Heart right ventricle (tissue), 2 donors: Measurements from ENCODE around the genes OR13C3 and ABCA1.

DNA sequence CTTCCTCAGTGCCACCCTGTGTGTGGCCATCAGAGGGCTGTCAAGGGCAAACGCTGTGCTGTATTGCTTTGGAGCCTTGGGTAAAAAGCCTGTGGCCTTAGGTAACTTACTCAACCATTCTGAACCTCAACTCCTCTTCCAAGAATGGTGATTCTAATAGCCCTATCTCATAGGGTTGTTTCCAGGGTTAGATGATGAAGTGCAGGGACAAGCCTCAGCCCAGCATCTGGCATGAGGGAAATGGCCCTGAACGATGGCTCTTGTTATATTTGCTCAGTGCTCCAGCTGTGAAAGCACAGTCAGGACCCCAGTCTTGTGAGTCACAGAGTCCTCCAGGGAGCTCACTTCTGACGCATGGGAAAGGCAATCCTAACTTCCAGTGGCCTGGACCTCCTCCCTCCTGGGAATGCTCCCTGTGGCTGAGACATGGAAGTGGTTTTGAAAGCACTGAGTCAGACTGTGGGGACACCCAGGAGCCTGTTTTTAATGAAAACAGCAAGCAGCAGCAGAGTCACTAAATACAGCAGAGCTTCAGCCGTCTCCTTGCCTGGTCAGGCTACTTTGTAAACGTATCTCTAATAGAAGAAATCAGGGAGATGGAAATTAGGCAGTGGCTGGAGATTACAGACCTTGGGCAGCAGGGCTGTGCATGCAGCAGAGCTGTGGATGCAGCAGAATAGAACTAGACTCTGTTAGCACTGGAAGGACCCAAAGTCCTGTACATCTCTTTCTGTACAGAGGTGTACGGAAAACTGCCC lies 45.9 kb downstream of the COL15A1 start:
- PRO-cap, 2 experiments: peak in 1 of 2 experiments; most common plus-strand start position 514 of the sequence (in 1); most common minus-strand start position 265 of the sequence (in 1)

- PRO-cap, 2 experiments: peak in 1 of 2 experiments; most common plus-strand start chr9:98998823 (in 1); most common minus-strand start chr9:98998741 (in 1)
Observed at GRCh38 chr9:98998243-98999362, 54.9 kb downstream of the COL15A1 start.

DNA sequence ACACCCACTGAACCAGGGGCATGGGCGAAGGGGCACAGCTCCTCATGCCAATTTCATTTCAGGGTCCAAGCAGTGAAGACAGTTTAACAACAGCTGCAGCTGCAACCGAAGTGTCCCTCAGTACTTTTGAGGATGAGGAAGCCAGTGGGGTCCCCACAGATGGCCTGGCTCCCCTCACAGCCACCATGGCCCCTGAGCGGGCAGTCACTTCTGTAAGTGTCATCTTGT lies 71.6 kb downstream of the COL15A1 start:
- PRO-cap, 2 experiments: no peak in any of the 2 experiments

DNA sequence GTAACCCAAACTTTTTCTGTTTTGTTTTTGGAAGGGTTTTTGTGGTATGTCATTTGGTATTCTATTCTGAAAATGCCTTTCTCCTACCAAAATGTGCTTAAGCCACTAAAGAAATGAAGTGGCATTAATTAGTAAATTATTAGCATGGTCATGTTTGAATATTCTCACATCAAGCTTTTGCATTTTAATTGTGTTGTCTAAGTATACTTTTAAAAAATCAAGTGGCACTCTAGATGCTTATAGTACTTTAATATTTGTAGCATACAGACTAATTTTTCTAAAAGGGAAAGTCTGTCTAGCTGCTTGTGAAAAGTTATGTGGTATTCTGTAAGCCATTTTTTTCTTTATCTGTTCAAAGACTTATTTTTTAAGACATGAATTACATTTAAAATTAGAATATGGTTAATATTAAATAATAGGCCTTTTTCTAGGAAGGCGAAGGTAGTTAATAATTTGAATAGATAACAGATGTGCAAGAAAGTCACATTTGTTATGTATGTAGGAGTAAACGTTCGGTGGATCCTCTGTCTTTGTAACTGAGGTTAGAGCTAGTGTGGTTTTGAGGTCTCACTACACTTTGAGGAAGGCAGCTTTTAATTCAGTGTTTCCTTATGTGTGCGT lies 45.2 kb downstream of the TGFBR1 start:
- PRO-cap, 2 experiments: no peak in any of the 2 experiments

- PRO-cap, 2 experiments: peak in 1 of 2 experiments; most common plus-strand start chr9:99356874 (in 1); most common minus-strand start chr9:99356678 (in 1)
Observed at GRCh38 chr9:99356144-99357409, 134.5 kb downstream of the SEC61B start.

GRCh38 chr9:99360048-99360530 lies 138.0 kb downstream of the SEC61B start:
- PRO-cap, 2 experiments: no peak in any of the 2 experiments

DNA sequence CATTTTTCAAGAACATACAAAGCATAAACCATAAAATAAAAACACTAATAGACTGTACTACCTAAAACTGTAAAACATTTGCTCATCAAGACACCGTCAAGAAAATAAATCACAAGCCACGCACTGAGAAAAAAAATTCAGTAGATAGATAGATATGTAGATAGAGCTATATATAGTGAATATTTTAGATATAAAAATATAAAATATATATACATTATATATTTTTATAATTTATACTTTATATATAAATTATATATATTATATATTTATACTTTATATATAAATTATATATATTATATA lies 100.4 kb upstream of the NR4A3 start:
- PRO-cap, 2 experiments: no peak in any of the 2 experiments

GRCh38 chr9:99829717-99830156 lies 8.1 kb downstream of the NR4A3 start:
- PRO-cap, 2 experiments: no peak in any of the 2 experiments

DNA sequence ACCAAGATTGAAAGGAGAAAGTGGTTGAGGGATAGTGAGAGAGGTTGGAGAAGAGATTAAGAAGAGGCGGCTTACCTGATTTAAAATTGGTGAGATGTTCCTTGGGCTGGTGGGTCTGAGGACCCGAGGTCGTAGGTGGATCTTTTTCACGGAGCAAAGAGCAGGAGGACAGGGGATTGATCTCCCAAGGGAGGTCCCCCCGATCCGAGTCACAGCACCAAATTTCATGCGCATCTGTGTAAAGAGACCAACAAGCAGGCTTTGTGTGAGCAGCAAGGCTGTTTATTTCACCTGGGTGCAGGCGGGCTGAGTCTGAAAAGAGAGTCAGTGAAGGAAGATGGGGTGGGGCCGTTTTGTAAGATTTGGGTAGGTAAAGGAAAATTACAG lies 46.8 kb downstream of the INVS start:
- PRO-cap, 2 experiments: no peak in any of the 2 experiments

GRCh38 chr9:100516129-100516676 lies 43.3 kb downstream of the TMEFF1 start:
- PRO-cap, 2 experiments: no peak in any of the 2 experiments

- PRO-cap, 2 experiments: no peak in any of the 2 experiments
Observed at GRCh38 chr9:101062662-101063245, 34.2 kb downstream of the PLPPR1 start.

DNA sequence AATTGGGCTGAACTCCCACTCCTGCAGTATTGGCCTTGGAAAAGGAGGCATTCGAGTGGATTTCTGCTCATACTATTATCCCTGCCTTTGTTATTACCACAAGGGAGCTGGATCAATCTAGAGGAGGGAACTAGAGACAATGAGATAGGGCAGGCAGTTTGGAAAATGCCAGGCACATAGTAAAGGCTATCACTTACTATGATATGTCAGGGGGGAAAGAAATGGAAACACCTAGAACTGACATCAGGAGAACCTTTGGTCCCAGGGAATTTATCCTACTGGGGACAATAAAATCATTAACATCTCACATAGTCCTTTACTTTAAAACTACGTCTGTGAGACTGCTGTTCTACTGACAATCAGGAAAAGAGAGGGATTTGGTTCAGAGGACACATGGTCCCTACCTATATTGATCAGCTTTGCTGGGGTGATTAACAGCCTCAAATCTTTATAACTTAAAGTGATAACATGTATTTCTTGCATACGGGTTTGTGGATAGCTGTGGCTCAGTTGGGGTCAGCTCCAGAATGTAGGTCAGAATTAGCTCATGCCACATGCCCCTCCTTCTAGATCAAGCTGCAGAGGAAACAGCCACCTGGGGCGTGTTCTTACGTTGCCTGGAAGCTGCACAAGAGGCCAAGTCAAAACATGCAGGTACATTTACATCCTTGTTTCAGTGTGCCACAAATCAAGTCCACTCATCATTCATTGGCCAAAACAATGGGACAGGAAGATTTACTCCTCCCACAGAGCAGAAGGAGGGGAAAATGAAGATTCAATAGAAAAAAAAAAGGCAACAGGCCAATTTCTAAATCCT lies 7.5 kb downstream of the PGAP4 start:
- PRO-cap, 2 experiments: no peak in any of the 2 experiments

DNA sequence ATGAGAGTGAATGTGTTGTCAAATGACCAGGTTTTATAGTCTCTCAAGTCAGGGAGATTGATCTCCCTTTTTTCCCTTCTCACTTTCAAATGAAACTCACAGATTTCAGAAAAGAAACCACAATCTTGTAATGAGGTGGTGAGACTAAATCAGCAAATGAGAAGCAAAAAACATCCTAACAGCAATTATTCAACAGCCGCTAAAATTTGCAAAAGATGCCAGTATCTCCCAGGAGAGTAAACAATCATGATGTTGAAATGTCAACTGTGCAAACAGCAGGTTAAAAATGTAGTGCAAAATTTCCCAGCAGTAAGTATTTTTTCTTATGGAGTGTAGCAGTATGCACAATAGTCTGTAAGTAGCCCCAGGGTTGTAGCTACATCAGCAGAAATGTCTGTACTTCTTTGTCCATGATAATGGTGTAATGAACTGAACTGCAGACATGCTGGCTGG lies 31.6 kb downstream of the GRIN3A start:
- PRO-cap, 2 experiments: no peak in any of the 2 experiments

- PRO-cap, 2 experiments: peak in 1 of 2 experiments; most common minus-strand start chr9:103189075 (in 1)
Observed at GRCh38 chr9:103188948-103189184, 193.7 kb downstream of the CYLC2 start.

DNA sequence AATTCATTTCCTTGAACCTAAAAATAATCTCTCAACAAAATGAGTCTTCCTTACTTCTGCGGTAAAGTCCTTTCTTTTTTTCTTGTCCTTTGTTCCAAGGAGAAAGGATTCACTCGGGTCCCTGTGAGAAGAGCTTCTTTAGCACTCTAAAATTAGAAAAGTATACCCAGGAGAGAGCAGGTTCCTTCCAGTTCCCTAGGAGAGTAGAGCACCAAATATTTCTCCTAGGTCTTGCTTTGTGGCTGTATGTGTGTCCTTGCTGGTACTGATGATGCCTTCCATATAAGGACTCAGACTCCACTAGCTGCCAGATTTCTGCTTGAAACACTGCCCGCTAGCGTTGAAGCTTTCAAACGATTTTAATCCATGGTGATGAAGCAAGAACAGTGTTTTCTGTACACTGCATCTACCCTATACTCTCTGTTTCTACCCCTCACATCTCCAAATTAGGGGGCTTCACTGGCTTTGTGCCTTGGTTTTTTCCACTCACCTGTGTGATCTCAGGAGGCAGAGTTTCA lies 2.5 kb upstream of the SMC2 start:
- PRO-cap, 2 experiments: peak in 2 of 2 experiments; most common plus-strand start position 352 of the sequence (in 1); most common minus-strand start position 217 of the sequence (in 1)

GRCh38 chr9:104536607-104537233 lies at the start of gene OR13C3:
Gene OR13C3, minus strand, starts transcription at chr9:104536856.
- PRO-cap, 2 experiments: no peak in any of the 2 experiments

- PRO-cap, 2 experiments: no peak in any of the 2 experiments
Observed at GRCh38 chr9:104810815-104811666, 47.1 kb downstream of the NIPSNAP3B start.

DNA sequence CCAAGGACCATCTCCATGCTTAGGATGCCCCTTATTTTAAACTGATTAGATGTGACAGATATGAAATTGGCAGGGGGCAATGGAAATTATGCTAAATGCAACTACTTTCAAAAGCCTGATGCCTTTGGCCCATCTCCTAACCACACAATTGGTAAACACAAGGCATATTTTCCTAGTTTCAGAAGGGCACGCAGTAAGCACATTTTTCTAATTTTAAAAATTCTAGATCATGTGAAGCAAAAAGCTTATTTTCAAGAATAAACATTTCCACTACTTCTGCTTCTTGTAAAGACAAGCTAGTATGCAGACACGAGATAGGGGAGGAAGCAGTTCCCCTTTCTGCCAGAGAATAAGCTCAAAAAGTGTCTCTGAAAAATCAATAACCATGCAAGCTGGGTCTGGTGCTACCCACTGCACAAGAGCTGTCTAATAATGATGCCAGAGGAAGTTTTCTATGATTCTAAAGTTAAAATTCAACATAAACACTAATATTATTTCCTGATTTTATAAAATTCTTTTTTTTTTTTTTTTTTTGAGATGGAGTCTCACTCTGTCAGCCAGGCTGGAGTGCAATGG lies 67.6 kb downstream of the ABCA1 start:
- PRO-cap, 2 experiments: no peak in any of the 2 experiments

- PRO-cap, 2 experiments: no peak in any of the 2 experiments
Observed at GRCh38 chr9:104901442-104901988, 26.4 kb downstream of the ABCA1 start.

- PRO-cap, 2 experiments: peak in 2 of 2 experiments; most common minus-strand start chr9:104928155 (in 2)
Observed at GRCh38 chr9:104927900-104928747, at the start of gene ABCA1. Gene ABCA1, minus strand, starts transcription at chr9:104928155.